ENCODE measurements around the genes ZNF226, ZNF227, ZNF112, ZNF285, CEACAM19 and APOE.

DNA sequence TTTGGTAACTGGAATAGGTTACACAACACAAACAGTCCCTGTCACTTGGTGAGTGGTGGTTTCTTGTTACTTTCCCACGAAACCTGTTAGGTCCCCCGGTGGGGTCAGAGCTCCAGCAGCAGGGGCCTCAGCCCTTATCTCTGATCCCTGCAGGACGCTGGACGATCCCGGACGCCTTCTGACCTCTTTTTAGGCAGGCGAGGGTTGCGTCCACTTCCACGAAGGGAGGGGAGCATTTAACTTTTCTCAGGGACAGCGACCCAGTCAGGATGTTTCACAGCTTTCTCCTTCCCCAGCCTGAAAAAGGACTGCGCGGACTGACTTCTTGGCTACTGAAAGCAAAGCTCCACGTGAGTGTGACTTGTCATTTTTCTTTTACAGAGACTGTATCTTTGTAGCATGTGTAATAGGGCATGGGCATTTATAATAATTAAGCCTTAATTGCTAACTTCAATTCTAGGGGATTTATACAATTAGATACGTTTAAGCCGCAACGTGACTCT, 715 bp downstream of the ZNF234 start:
- RRBS: 10% methylated on average over 1 of the region's 16 CpGs

DNA sequence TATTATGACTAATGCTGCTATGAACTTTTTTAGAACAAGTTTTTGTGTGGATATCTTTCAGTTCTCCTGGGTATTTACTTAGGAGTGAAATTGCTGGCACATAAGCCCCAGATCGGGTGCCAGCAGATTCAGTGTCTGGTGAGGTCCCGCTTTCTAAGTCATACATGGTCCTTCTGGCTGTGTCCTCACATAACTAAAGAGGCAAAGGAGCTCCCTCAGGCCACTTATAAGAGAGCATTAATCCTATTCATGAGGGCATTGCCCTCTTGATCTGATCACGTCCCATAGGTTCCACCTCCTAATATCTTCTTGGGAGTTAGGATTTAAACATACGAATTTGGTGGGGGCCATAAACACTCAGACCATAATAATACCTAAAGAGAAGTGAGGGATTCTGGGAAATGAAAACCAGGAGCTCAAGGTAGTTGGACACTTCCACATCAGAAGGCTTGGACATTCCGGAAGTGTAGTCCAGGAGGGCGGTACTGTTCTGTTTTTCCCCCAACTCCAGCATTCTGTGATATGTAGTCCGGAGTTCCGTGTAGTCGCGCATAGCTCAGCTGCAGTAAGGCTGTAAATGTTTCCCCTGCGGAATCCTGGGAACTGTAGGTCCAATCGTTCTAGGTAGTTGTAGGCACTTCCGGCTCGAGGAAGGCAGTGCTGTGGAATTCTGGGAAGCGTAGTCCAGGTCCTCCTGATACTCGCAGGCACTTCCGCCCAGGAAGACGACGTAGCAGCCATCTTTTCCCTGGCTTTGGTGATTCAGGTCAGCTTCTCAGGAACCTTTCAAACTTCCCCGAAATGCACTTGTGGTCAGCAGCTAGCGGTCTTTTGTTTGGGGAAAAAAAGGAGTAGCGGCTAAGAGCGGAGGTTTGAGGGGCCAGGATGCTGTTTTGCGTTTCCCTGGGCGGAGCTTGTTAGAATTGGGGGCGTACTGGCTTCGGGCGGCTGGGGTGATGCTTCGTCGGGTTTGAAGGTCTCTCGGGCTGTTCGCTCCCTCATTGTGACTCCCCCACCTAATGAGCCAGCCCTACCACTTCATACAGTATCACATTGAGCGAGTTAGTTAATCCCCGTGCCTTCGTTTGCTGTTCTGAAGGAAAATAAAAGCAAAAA, at the start of gene ZNF226:
Gene ZNF226, plus strand, starts transcription at position 724 of the 1,116 bp plus-strand sequence.
- RRBS: 1% methylated on average over 3 of the region's 35 CpGs

- RRBS: 1% methylated on average over 6 of the region's 51 CpGs
Observed at GRCh38 chr19:44212149-44213302, at the start of gene ZNF227. ZNF227 (plus strand) TSS chr19:44212532.

GRCh38 chr19:44356340-44357278, at the start of gene ZNF112:
ZNF112 (minus strand) TSS chr19:44356680.
- RRBS: 0% methylated on average over 1 of the region's 41 CpGs

- RRBS: no CpG with 5 or more reads among the region's 16 CpGs
Observed at GRCh38 chr19:44367062-44367632, 10.7 kb upstream of the ZNF112 start.

- RRBS: no CpG with 5 or more reads among the region's 40 CpGs
Observed at GRCh38 chr19:44401232-44402014, at the start of gene ZNF285. ZNF285 (minus strand) TSS chr19:44401608.

DNA sequence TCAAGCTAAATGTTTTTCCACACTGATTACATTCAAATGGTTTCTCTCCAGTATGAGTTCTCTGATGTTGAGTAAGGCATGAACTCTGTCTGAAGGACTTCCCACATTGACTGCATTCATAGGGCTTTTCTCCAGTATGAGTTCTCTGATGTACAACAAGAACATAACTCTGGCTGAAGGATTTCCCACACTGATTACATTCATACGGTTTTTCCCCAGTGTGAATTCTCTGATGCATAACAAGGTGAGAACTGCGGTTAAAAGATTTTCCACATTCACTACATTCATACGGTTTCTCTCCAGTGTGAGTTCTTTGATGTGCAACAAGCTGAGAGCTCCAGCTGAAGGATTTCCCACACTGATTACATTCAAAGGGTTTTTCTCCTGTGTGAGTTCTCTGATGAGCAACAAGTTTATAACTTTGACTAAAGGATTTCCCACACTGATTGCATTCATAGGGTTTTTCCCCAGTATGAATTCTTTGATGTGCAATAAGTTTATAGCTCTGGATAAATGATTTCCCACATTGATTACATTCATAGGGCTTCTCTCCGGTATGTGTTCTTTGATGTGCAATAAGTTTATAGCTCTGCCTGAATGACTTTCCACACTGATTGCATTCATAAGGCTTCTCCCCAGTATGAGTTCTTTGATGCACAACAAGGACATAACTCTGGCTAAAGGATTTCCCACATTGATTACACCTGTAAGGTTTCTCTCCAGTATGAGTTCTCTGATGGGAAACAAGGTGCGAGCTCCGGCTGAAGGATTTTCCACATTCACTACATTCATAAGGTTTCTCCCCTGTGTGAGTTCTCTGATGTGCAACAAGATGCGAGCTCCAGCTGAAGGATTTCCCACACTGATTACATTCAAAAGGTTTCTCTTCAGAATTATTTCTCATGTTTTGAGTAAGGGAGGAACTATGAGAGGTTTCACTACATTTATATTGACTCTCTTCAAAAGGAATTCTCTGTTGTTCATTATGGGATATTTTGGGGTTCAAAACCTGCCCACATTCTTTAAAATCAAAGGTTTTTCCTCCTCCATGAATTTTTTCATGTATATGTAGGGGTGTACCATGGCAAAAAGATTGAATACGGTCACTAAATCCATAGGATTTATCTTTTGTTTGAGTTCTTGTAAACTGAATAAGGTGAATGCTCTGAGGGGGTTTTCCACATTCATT, 23.4 kb downstream of the ZNF180 start:
- RRBS: no CpG with 5 or more reads among the region's 8 CpGs

- RRBS: no CpG with 5 or more reads among the region's 2 CpGs
Observed at GRCh38 chr19:44587626-44588329, 25.6 kb upstream of the IGSF23 start.

DNA sequence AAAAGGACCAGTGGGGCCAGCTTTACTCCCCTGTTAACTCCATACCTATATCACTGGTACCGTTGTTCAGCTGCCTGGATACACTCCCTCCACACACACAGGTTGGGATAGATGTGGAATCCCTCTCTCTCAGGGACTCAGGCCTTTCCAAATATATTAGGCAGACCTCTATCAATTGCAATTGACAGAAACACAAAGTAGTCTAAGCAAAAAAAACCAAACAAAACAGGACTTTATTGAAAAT, 13.3 kb upstream of the CEACAM19 start:
- RRBS: no CpG with 5 or more reads among the region's 1 CpG

- RRBS: no CpG with 5 or more reads among the region's 8 CpGs
Observed at GRCh38 chr19:44671149-44671562, at the start of gene CEACAM19. CEACAM19 (plus strand) TSS chr19:44671482.

DNA sequence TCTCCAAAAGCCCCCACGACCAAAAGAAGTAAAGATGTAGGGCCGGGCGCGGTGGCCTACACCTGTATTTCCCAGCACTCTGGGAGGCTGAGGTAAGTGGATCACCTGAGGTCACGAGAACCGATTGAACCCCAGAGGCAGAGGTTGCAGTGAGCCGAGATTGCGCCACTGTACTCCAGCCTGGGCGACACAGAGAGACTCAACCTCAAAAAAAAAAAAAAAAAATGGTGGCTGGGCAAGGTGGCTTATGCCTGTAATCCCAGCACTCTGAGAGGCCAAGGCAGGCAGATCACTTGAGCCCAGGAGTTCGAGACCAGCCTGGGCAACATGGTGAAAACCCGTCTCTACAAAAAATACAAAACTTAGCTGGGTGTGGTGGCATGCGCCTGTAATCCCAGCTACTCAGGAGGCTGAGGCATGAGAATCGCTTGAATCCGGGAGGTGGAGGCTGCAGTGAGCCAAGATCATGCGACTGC, 21.9 kb upstream of the BCL3 start:
- RRBS: 30% methylated on average over 2 of the region's 15 CpGs

- RRBS: no CpG with 5 or more reads among the region's 14 CpGs
Observed at GRCh38 chr19:44750640-44751604, 2.4 kb downstream of the BCL3 start.

DNA sequence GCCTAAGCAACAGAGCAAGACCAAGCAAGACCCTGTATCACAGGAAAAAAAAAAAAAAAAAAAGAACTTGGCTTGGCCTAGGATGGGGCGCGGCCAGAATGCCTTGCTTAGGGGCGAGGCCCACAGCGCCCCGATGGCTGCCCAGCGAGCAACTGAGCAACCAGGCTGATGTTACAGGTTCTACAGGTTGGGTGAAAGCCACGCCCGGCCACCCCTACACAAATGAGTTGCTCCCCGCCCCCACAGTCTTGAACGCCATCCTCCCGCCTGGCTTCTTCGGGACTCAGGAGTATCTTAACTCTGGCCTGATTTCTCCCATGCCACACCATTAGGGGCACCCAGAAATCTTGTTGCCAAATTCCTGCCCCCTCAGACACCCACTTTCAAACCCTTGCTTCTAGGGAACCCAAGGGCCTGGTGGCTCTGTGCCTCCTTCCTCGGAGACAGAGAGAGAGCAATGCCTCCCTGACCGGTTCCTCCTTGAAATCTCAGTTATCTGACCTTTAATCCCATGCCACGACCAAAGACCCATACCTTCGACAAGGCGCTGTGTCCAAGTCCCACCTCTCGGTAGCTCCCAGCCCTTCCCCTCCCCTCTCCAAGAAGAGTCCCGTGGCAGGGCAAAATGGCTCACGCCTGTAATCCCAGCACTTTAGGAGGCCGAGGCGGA, 1.2 kb upstream of the CBLC start:
- RRBS: no CpG with 5 or more reads among the region's 22 CpGs

GRCh38 chr19:44905225-44905932, at the start of gene APOE:
APOE (plus strand) TSS chr19:44905796.
- RRBS: no CpG with 5 or more reads among the region's 18 CpGs

DNA sequence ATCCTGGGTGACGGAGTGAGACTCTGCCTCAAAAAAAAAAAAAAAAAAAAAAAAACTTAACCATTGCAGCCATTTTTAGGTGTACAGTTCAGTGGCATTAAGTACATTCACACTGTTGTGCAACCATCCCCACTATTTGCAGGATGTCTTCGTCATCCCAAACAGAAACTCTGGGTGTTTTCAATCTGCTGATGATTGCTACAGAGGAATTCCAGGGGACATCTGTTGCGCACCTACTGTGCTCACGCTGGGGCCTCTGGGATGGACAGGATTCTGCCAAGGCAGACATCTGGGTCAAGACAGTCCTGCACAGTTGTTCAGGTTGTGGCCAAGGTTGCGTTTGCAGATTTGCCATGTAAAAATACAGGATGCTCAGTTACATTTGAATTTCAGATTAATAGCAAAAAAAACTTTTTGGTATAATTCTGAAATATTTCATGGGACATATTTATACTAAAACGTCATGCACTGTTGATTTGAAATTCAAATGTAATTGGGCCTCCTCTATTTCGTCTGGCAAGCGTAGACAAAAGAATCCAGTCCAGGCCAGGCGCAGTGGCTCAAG, 2.3 kb upstream of the APOC4 start:
- RRBS: no CpG with 5 or more reads among the region's 9 CpGs

DNA sequence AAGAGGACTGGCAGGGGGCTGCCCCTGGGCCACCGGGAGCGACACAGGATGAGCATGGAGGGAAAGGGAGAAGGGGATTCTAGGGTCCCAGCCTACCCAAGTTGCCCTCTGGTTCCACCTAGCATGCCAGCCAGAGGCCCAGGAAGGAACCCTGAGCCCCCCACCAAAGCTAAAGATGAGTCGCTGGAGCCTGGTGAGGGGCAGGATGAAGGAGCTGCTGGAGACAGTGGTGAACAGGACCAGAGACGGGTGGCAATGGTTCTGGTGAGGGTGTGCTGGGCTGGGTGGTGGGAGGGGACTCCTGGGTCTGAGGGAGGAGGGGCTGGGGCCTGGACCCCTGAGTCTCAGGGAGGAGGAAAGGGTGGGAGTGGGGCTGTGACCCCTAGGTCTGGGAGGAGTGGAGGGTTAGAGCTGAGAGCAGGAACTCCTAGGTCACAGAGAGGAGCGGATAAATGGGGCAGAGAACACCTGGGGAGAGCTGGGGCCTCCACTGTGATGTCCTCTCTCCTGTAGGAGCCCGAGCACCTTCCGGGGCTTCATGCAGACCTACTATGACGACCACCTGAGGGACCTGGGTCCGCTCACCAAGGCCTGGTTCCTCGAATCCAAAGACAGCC, 1.1 kb upstream of the APOC2 start:
- RRBS: no CpG with 5 or more reads among the region's 10 CpGs

- RRBS: no CpG with 5 or more reads among the region's 9 CpGs
Observed at GRCh38 chr19:44951100-44951990, 3.8 kb upstream of the CLPTM1 start.

DNA sequence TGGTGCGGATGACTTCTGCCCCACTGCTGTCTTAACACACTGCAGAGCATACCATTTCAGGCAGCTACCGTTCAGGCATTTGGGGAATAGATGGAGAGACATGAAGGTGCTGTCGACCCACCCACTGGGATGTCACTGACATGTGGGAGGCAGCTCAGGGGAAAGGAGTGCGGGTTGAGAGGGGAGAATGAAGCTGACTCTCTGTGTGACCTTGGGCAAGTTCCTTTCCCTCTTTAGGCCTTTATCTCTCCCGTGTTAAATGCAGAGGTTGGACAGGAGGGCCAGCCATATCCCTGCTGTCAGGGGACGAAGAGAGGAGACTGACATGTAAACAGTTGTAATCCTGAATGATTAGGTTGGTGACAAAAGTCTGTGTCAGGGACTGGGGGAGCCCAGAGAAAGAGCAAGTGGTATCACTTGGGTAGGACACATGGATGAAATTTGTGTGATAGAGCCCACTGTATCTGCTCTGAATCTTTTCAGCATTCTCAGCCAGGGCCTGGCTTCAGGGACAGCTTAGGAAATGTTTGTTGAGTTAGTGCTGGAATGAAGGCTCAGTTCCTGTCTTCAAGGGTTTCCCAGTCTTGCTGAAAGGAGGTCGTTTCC, 1.0 kb downstream of the CLPTM1 start:
- RRBS: no CpG with 5 or more reads among the region's 7 CpGs

DNA sequence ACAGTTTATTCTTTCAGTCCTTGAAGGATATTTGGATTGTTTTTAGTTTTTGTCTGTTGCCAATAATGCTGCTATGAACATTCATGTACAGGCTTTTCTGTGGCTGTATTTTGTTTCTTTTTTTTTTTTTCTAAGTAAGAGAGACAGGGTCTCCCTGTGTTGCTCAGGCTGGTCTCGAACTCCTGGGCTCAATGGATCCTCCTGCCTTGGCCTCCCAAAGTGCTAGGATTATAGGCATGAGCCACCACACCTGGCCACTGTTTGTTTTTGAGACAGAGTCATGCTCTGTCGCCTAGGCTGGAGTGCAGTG, 3.9 kb downstream of the CLPTM1 start:
- RRBS: no CpG with 5 or more reads among the region's 2 CpGs

GRCh38 chr19:45016916-45017495, 15.7 kb downstream of the RELB start:
- RRBS: no CpG with 5 or more reads among the region's 9 CpGs